Non-pigmented ciliary epithelial cell (primary cell): Measurements from ENCODE around the gene PLGLB1.

DNA sequence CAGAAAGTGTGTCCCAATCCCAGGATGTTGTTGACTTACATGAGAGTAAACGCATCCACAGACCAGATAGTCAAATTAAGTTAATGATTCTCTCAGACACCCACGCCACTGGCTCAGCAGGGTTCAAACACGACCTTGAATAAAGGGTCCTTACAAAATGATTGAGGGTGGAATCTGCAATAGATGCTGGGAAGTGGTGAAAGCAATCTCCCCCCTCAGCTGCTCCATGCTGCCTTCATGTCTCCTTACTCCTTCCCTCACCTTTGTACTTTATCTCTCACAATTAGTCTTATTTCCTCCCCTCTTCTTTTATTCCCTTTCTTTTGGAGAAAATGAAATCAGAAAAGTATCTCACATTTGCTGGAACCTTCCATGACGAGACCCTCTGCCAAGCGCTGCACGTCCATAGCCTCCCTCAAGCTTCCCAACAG lies at the start of gene PLGLB1:
Gene PLGLB1, minus strand, starts transcription at position 39 of the 431 bp plus-strand sequence.
- RRBS, result no CpG with 5 or more reads among the region's 6 CpGs

DNA sequence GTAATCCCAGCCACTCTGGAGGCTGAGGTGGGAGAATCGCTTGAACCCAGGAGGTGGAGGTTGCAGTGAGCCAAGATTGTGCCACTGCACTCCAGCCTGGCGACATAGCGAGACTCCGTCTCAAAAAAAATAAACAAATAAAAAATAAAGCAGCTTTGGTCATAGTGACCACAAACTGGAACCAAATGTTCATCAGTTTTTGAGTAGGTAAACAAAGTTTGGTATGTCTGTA lies 114.9 kb upstream of the PLGLB1 start:
- RRBS, result no CpG with 5 or more reads among the region's 4 CpGs

- RRBS, result no CpG with 5 or more reads among the region's 10 CpGs
These were observed 261.5 kb upstream of the PLGLB2 start for GRCh38 chr2:87486327-87486906.

GRCh38 chr2:88002808-88003649 lies 52.6 kb downstream of the KRCC1 start:
- RRBS, result 10% methylated on average over 7 of the region's 37 CpGs

DNA sequence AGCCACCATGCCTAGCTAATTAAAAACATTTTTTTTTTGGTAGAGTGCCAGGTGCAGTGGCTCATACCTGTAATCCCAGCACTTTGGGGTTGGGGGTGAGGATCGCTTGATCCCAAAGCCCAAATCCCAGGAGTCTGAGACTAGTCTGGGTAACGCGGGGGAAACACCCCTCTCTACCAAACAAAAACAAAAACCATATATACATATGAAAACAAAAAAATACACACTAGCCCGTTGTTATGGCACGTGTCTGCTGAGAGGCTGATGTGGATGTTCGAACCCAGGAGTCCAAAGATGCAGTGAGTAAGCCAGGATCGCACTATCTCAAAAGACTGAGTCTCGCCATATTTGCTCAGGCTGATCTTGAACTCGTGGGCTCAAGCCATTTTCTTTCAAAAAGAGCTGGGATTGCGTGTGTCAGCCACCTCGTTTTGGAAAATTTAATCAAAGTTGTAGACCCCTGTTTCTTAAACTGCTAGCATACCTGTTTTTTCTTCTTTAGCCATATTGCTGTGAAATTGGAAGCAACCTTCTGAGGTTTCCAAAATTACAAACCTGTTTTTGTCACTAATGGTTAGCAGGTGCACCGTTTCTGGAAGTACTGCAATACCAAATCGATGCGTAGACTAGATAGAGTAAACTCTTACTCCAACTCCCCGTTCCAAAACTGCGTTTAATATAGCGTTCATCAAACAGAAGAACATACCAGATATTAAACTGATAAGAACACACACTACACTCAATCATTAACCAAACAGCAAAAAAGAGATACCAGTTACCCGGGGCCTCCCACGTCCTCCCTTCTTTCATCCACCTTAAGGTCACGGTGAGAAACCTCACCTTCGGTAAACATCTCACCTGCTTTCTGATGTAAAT lies 39.6 kb downstream of the KRCC1 start:
- RRBS, result no CpG with 5 or more reads among the region's 21 CpGs

- RRBS, result no CpG with 5 or more reads among the region's 10 CpGs
These were observed 9.4 kb downstream of the SMYD1 start for GRCh38 chr2:88076922-88077490.

GRCh38 chr2:88168323-88168920 lies 1.7 kb upstream of the THNSL2 start:
- RRBS, result no CpG with 5 or more reads among the region's 12 CpGs

GRCh38 chr2:88177510-88178076 lies 7.4 kb downstream of the THNSL2 start:
- RRBS, result no CpG with 5 or more reads among the region's 5 CpGs

DNA sequence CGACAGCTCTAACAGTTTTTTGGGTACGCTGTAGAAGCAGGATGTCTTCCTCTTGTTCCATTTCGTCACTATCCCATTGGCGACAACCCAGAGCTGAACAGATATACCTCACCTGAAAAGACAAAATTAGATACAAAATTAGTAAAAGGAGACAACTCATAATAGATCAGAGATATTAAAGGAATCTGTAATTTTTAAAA lies 34.1 kb downstream of the EIF2AK3 start:
- RRBS, result no CpG with 5 or more reads among the region's 4 CpGs

DNA sequence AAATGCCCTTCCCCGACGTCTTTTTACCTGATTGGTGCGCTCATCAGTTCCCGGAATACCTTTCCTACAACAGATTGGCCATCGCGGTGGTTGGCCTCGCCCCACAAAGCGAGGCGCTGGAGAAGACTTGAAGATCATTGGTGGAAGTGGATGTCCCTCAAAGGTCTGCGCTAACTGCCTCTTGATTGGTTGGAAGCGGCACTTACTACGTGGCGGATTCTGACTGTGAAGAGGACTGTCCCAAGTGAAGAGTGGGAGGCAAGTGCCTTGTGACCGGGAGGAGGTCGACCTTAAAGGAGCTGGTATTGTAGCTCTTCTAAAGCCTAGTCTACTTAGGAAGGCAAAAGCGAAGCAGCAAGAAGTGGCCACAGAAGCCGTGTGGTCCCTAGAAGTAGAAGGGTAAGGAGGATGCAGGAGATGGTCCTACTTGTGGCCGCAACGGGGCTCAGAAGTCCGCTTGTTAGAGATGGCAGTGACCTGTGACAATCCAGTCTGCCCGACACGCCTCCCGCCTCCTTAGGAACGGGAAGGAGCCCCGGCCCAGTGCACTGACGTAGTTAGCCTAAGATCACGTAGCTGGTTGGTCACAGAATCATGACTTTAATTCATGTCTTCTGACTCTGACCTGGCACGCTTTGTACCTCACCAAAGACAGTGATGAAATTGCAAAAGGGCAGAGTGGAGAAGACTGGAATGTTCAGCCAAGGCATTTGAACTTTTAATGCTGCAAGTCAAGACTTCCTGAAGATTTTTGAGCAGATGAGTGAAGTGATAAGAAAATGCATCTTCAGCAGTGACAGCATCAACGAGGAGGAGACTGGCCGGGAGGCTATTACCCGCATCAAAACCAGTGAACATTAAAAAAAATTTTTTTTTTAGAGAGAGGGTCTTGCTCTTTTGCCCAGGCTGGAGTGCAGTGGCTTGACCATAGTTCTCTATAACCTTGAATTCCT lies 674 bp upstream of the EIF2AK3 start:
- RRBS, result 2% methylated on average over 3 of the region's 31 CpGs

GRCh38 chr2:88691355-88691591 lies 200 bp upstream of the RPIA start:
- RRBS, result no CpG with 5 or more reads among the region's 17 CpGs

DNA sequence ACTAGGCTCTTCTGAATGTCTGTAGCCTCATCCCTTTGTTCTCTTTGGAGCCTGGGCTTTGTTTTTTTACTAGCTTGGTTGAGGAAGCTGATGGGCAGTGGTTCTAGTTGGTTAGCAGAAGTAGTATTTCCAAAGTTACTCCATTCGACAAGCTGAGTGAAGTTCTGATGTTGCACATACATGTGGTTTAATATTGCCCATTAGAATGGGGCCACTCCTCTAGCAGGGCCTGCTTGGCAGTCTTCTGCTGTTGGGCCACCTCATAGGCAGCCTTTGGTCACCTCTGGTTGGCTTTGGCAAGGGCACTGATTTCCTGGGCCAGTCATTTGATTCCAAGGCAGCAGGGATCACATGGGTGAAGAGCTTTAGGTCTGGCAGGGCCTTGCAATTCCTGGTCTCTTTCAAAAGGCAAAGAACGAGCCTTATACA lies 2.5 kb downstream of the RPIA start:
- RRBS, result no CpG with 5 or more reads among the region's 2 CpGs

- RRBS, result no CpG with 5 or more reads among the region's 9 CpGs
These were observed 150.0 kb downstream of the RPIA start for GRCh38 chr2:88841277-88842131.

DNA sequence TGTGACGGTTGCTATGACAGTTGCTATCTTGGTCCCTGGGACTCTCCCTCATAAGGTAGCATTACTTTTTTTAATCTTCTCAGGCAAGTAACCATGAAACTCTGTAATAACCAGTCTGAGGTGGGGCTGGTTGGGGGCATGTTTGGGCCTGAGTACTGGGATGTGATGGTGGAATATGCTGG lies 154.5 kb downstream of the RPIA start:
- RRBS, result no CpG with 5 or more reads among the region's 1 CpG

- RRBS, result no CpG with 5 or more reads among the region's 9 CpGs
These were observed 174.5 kb downstream of the RPIA start for GRCh38 chr2:88865780-88866488.

DNA sequence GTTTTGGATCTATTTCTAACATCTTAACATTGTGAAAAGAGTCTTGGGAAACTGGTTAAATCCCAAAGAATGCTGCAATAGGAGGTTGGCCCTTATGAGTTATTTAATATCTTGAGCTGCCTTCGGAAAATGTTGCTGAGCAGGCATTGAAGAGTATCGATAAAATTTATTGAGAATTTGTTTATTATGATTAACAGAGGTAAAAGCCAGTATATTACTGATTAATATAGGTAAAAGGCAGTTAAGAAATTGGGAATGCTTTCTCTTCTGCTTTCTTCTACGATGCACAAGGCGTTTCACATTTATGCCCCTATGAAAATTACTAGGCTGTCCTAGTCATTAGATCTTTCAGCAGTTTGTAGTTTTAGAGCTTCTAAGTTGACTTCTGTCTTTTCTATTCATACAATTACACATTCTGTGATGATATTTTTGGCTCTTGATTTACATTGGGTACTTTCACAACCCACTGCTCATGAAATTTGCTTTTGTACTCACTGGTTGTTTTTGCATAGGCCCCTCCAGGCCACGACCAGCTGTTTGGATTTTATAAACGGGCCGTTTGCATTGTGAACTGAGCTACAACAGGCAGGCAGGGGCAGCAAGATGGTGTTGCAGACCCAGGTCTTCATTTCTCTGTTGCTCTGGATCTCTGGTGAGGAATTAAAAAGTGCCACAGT lies 193.6 kb downstream of the RPIA start:
- RRBS, result no CpG with 5 or more reads among the region's 7 CpGs

- RRBS, result no CpG with 5 or more reads among the region's 88 CpGs
These were observed 1633.1 kb downstream of the RPIA start for GRCh38 chr2:90324425-90325032.

DNA sequence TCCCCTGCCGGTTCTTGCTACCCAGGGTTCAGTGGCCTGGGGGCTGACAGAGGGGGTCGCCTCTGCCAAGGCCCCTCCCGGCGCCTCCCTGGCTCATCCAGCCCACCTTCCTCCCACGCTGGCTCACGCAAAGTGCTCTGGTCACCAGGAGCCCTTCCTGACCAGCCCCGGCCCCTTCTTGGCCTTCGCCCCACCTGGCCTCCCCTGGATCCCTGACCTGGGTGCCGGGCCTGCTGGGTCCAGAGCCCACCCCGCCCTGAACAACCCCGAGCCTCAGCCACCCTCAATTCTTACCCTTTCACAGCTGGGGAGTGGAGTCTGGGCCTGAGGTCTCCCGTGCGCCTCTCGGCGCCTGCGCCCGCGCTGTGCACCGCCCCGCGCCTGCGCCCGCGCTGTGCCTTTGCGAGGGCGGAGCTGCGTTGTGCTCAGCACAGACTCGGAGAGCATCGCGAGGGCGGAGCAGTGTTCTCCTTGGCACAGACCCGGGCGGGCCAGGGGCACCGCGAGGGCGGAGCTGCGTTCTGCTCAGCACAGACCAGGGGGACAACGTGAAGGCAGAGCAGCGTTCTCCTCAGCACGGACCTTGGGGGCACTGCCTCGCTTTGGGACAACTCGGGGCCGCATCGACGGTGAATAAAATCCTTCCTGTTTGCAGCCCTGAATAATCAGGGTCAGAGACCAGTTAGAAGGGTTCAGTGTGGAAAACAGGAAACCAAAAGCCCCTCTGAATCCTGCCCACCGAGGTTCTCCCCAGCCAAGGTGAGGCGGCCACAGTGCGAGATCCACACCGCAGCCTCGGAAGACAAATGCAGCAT lies 2927.3 kb upstream of the AQP7B start:
- RRBS, result no CpG with 5 or more reads among the region's 50 CpGs

DNA sequence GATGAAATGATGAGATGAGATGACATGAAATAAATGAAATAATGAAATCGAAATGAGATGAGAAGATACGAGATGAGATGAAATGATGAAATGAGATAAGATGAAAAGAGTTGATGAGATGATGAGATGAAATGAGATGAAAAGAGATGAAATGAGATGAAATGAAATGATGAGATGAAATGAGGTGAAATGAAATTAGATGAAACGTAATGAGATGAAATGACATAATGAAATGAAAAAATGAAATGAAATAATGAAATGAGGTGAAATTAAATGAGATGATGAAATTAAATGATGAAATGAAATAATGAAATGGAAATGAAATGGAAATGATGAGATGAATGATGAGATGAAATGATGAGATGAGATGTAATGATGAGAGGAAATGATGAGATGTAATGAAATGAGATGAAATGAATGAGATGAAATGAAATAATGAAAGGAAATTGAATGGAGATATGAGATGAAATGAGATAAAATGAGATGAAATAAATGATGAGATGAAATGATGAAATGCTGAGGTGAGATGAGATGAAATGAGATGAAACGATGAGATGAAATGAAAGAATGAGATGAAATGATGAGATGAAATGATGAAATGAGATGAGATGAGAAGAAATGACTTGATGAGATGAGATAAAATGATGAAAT lies 366.6 kb upstream of the AQP7B start:
- RRBS, result no CpG with 5 or more reads among the region's 4 CpGs

- RRBS, result no CpG with 5 or more reads among the region's 52 CpGs
These were observed 27.3 kb upstream of the MAL start for GRCh38 chr2:94998025-94998841.